ENCODE measurements around a stretch of chr10.

DNA sequence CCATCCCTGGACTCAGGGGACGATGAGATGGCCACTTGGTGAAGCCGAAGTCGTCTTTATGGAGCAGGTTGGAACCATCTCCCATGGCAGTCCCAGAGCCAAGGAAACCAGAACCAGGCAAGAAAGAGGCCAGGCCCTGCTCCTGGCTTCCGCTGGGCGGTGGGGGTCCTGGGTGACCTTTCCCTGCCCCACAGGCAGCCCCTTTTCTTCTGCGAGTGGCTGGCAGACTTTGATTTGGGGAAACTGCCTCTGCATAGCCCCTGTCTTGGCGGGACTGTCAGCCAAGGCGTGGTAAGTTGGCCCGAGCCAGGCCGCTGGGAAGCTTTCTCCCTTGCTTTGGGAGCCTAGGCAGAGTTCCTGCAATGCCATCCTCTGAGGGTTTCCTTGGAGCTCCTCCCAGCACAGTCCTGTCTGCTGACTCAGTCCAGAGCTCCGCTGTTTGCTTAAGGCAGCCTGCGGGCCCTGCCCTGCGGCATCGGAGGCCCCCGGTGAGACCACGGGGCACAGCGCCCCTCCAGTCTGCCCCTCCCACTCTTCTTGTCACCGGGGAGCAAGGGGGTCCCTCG is 58.6 kb upstream of the CHST15 start:
- PRO-cap, 2 experiments = peak in 1 of 2 experiments; most common plus-strand start position 446 of the sequence (in 1)

DNA sequence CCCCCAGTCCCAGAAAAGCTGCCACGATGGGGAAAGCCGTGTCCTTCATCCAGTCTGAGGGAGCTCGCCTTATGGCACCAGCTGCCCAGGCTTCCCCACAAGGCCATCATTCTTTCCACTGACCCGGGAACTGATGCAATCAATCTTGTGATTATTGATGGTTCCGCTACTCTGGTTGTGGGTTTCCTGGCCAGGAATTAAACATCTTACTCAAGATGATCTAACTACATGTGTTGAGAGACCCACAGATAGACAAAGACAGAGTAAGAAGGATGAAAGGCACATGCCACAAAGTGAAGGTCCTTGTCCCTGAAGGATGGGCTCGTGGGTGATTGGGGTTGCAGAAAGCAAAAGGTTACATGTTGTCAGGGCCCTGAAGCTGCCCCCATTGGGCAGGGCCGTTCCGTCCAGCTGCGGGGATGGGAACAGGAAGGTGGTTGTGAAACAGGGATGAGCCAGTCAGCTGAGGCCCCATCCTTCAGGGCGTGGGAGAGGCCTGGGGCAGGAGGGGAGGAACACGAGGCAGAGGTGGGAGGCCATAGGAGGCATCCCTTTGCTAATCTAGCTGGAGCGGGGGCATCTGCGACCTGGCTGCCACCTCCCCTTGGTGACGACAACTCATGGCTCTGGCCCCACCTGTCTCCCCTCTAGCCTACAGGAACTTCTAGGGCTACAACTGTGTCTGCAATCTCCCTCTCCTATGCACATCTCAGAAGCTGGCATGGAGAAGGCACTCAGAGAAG is 127.5 kb downstream of the OAT start:
- PRO-cap, 2 experiments = no peak in any of the 2 experiments

GRCh38 chr10:124305206-124305575 is 113.5 kb downstream of the OAT start:
- PRO-cap, 2 experiments = no peak in any of the 2 experiments

- PRO-cap, 2 experiments = no peak in any of the 2 experiments
Measured at GRCh38 chr10:124341511-124342135, 77.1 kb downstream of the OAT start.

DNA sequence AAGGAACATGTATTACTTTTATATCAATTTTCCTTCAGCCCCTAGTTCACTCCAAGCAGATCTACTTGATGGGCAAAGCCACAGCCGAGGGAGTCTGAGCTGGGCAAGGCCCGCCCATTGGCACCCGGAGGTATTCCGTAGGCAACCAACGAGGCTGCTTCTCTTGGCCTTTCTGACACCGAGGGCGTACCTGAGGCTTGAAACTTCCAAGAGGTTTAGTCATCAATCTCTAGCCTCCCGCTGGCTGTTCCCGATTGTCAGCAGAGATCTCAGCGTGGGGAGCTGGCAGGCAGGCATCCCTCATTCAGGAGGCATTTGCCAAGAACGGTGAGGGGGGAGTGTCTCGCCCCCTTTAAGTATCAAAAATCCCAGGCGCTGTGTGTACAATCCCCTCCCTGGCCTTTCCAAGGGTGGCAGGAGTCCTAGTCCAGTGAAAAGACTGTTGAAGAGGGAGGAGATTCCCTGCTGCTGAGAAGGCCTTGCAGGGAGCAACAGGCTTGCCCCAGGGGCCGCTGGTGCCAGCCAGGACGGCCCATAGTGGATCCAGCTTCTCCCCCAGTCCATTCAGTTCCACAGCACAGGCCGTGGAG is 39.8 kb downstream of the OAT start:
- PRO-cap, 2 experiments = no peak in any of the 2 experiments

- PRO-cap, 2 experiments = no peak in any of the 2 experiments
Measured at GRCh38 chr10:124447687-124448206, 2.1 kb downstream of the NKX1-2 start.

DNA sequence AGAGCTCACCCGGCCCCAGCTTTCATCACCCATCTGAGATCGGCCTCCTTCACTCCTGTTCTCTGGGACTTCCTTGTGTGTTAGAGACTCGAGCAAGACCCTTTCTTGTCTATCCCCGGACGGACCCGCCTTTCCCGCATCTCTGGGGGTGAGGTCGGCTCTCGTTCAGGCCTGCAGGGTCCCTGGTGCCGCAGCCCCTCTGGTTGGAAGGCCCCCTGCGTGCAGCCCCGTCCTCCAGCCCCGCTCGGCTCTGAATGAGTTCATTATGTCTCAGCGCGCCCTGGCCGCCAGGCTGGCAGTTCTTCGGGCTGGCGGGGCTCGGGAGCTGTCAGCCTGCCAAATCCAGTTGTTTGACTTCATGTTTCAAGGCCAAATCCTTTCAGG is 128.0 kb downstream of the LHPP start:
- PRO-cap, 2 experiments = no peak in any of the 2 experiments

DNA sequence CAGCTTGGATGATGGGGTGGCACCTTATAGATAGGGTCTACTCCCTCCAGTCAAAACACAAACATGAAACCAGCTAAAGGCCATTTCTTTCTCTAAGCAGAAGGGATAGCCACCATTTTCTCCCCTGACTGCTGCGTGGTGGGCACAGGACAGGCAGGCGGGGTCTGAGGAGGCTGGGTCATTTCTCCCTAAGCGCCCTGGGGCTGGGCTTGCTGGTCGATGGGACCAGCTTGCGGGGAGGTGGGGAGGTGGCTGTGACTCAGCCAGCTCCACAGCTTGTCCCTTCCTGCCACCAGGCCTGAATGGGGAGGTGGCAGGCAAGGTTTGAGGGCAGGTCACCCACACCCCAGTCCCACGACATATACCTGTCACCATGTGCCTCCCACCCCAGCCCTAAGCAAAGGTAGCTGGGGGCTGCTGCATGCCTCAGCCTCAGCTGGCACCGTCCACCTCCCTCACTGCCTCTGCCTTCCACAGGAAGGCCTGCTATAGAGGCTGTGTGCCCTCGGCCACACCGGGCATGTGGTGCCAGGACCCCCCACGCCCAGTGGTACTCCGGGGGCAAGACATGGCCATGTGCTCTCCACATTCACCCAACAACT is 123.4 kb downstream of the FAM53B start:
- PRO-cap, 2 experiments = no peak in any of the 2 experiments

- PRO-cap, 2 experiments = no peak in any of the 2 experiments
Measured at GRCh38 chr10:124670625-124671443, 73.3 kb downstream of the FAM53B start.

GRCh38 chr10:124680410-124681146 is 63.6 kb downstream of the FAM53B start:
- PRO-cap, 2 experiments = no peak in any of the 2 experiments

DNA sequence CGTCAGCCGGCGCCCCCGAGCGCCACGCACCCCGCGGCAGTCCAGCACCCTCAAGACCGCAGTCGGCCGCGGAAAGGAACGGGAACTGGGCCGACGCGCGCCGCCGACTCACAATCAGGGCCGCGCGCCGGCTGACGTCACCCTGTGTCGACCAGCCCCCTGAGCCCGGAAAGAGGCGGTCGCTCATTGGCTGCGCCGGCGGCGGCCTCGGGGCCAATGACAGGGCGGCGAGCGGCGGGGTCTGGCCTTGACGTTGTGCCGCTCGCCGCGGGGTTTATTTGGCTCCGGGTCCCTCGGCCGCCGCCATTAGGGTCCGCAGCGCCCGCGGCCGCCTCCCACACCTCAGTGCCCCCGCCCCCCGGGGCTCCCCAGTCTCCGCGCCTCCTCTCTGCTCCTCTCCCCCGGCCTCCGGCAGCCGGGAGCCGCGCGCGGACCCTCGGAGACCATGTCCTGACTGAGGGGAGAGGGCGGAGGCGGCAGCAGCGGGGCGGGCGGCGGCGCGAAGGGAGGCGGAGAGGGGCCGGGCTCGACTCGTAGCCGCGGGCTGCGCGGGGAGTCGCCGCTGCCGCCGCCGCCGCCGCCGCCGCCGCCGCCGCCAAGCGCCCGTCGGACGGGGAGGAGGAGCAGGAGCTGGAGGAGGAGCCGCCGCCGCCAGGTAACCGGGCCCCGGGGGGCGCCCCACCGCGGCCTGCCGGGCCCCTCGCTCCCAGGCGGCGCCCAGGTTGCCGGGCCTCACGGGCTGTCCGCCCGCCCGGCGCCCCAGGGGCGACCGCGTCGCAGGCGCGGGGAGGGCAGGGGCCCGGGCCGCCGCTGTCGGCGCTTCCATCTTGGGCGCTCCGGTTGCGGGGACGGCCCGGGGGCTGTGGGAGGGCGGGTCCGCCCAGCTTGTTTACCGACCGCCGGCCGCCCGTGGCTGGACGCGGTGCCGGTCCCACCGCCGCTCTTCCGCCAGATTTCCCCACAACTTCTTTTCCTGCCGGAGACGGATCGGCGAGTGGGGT is 25.0 kb upstream of the ZRANB1 start:
- PRO-cap, 2 experiments = peak in 2 of 2 experiments; most common plus-strand start position 306 of the sequence (in 2); most common minus-strand start position 70 of the sequence (in 2)

DNA sequence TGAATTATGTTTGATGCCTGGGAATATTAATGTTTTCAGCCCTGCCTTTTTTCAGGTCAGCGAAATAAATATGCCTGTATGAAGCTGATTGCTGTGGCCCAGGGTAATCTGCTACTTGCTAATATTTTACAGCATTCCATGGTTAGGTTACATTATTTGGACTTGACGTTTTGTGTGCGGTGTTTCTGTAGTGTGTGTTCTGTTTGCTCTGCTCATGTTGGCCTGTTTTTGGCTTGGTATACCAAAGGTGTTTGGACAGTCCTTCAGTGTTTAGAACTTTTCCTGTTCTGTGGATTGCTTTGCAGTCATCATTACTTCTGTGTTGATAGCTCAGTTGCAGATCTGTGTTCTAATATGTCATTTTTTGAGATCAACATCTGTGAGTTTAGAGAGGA is 11.5 kb downstream of the ZRANB1 start:
- PRO-cap, 2 experiments = no peak in any of the 2 experiments

DNA sequence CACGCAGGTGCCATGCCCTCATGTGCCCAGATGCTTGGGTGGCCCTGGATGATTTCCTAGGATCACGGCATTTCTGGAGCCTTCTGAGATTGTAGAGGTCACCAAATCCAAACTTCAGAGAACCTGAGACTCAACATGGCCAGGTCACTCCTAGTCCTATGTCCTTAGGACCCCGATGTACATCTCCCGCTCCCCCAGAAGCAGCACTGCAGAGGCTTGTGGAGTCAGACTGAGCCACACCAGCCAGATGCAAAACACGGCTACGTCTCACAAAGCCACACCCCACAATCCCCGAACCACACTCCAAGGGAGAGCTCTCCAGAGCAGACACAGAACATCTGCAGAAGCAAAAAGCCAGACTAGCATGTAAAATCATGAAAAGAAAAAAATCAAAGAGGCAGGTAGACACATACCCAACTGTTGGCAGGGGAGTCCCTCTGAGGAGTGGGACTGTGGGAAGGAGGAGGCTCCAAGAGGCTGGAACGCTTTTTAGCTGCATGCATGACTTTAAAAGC is 27.5 kb upstream of the CTBP2 start:
- PRO-cap, 2 experiments = no peak in any of the 2 experiments

- PRO-cap, 2 experiments = no peak in any of the 2 experiments
Measured at GRCh38 chr10:125056925-125058013, 29.4 kb upstream of the CTBP2 start.

DNA sequence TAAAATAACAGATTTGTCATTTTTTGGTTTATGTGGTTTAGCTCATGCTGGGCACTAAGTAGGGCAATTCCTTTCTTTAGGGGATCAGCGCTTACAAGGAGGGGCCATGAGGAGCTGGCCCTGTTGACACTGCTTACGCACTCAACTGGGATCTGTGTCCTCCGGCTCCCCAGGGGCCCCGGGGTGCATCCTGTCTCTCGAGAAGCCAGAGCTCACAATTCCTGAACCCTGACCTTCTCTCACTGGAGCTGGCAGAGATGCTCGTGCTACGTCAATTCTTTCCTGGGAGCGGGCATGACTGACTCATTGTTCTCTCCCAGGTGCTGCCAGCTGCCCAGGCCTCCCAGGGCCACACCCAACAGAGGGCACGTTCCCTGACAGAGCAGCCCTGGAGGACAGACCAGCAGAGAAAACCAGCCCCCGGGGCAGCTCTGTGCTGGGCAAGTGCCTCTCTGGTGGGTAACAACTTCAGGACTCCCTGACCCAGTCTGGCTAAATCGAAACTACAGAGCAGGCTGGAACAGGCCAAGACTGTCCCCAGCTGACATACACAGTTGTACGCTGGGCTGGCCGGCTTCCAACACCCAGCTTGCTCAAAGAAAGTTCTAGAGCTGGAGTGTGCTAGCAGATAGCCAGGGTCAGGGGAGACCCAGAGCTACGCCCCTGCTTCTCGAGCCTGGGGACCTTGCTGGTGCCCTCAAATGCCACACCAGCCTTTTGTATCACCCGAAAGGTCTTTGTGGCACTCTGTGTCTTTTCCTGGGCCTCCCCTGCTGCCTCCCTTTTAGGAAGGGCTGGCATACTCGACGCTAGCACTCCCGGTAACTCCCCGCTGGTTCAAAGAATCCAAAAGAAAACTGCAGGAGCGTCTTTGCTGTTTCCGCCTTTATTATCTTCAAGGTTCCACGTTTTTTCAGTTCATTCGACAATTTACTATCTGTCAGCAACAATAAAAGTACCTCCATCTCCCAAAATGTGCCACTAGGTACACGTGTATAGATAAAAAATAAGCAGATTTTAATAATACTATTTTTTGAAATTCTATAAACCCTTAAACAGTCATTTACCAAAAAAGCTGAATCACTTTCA is 96.0 kb upstream of the CTBP2 start:
- PRO-cap, 2 experiments = no peak in any of the 2 experiments

DNA sequence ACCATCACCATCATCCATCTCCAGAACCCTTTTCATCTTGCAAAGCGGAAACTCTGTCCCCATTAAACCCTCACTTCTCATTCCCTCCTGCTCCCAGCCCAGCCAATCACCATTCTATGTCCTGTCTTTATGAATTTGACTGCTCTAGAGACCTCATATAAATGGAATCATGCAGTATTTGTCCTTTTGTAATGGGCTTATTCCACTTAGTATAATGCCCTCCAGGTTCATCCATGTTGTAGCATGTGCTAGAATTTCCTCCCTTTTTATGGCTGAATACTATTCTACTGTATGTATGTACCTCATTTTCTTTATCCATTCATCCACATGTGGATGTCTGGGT is 202.1 kb upstream of the CTBP2 start:
- PRO-cap, 2 experiments = no peak in any of the 2 experiments

DNA sequence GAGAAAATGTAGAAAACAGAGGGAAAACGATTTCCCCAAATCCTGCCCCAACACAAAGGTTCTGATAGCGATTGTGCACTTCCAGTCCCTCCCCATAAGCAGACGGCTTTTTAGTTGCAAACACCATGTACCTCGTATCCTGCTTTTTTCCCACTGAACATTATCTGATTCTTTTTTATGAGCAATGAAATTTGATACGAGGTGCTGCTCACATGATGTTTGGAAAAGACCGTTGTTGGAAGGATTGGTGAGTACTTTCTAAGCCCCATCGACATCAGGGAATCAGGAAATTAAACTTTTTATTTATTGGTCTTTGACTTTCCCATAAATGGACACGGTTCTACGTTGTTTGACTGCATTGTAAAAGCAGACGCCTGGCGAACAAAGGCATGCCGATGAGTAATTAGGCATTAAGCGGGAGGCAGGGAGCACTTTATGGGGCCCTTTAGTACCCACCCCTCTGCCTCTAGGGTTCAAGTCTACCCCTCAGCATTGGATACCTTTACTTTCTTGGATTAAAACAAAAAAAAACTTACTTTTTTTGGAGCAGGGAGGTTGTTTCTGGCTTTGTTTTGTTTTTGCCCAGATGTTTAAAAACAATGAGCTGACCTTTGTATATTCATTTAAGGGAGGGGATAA is 49.3 kb downstream of the TEX36 start:
- PRO-cap, 2 experiments = no peak in any of the 2 experiments

DNA sequence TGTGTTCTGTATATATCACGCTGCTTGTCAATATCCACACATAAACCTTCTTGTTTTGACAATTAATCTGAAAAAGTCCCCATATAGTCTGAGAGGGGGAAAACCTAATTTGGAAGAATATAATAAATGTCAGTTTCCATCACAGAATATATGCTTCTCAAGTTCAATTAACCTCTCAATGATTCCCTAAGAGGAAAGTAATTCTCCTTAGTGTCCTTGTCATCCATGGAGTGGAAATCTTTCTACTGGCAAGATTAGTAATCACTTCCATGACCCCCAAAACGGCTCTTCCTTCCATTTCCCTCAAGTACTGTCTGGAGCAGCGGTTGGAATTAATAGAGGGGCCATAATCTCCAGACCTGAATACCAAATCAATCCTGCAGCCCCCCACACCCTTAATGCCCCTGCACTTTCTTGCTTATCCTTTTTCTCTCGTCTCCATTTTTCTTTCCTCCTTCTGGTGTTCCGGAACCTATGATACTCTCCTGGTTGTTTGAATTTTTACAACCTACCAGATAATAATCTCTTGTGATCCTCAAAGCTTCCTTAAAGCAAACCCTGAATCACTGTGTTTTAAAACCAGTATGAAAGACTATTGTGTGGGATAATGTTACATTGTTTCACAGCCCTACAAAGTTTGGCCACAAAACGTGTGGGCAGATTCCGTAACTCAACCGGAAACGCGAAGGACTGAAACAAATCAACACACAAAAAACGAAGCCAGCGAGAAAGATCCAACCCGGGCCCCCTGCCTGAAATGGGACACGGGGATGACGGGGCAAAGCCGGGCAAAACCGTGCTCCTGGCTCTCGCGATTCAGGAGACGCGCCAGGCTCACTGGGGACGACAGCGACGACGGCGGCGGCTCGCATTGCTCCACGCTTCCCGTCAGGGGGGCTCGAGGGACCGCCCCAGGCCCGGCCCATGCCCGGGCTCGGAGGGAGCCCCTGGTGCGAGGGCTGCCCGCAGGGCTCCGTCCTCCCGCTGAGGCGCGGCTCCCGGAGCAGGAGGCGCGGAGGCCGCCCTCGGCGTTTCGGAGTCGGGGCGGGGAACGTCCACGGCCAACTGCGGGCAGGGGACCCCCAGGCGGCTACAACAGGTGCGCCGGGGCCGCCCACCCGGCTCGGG is 968 bp upstream of the FANK1 start:
- PRO-cap, 2 experiments = peak in 2 of 2 experiments; most common plus-strand start position 819 of the sequence (in 2); most common minus-strand start position 766 of the sequence (in 2)

GRCh38 chr10:126088137-126088600 is 191.8 kb downstream of the FANK1 start:
- PRO-cap, 2 experiments = no peak in any of the 2 experiments

DNA sequence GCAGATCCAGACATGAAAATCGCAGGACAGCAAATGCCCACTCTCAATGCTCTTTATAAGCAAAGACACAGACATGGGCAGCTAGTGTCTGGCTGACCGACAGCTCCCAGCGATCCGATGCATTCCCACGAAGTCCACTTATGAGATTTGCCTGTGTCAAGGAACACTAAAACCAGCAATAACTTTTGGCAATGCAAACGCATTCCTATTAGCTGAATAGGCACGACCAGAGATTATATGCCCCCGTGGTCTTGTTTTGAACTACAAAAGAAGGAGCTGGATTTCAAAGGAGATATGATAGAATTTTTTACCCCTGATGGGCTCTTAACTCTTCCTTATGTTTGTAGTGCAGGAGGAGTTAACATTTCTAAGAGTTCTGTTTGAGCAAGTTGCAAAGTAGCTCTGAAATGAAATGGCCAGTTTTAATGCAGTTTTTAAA is 72.5 kb downstream of the ADAM12 start:
- PRO-cap, 2 experiments = no peak in any of the 2 experiments